Neutrophil (primary cell): ENCODE measurements around the genes MAGEA2B, MAGEA12, PNMA5, PNMA3 and CCNQ.

- PRO-cap = no peak
Observed at GRCh38 chrX:150507186-150508072, 61.0 kb upstream of the MTM1 start.

DNA sequence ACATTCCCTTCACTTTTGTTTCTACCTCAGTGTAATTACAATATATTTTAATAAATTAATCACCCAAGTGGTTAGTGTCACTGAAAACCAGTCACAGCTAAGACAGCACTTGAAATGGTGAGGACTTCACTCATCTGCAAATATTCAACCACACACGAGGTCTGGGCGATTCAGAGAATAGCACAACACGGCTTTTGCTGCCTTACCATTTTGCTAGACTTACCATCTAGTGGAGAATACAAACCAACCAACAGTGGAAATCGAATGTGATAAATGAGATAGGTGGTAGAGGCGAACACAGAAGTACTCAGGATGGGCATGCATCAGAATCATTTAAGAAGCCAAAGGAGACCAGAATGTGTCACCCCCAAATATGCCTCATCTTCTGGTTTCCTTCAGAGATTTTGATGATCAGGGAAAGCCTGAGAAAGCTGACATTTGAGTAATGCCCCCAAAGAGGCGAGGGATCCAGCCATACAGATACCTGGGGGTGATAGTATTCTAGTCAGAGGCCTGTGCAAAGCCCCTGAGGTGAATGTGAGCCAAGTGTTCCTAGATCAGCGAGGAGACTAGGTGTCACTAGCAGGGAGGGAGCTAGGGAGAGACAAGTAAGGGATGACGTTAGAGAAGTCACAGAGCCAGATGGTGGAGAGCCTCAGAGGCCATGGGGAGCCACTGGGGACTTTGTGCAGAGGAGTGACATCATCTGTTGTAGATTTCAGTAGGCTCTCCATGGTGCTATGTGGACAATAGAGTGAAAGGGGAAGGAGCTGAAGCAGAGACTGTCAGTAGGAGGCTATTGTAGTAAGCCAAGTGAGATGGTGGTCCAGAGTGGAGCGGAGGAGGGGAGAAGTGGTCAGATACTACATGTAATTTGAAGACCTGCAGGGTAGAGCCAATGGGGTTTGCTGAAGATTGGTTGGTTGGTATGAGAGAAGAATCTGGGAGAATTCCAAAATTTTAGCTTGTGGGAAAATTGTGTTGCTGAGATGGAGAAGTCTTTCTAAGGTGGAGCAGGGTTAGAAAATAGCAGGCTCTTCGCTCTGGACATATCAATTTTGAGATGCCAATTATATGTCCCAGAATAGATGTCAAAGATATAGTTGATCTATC is 1.8 kb downstream of the MTMR1 start:
- PRO-cap = no peak

DNA sequence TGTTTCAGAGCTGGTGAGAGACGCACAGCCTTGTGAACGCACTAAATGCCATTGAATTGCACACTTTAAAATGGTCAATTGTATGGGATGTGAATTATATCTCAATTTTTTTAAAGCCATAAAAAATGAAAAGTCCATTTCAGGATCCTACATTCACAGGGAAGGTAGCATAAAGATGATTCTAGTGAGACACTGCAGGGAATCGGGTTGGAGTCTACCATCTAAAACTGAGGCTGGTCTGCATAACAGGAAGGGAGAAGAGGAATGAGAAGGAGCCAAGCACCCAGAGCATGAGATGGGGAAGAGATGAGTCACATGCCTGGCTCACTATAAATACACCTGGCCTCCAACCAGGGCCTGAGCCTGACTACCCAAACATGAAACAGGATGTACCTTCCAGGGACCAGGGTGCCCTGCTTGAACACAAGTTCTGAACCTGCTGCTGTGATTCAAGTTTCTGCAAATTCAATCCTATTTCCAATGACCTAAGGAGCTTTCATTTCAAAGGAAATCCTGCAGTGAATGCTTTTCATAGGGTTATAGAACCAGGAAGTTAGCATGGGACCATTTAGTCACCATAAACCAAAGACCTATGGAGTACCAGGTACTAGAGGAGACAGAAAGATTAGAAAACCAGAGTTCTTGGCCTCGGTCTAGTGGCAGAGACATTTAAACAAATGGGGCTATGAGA is 24.9 kb downstream of the CD99L2 start:
- PRO-cap = no peak

DNA sequence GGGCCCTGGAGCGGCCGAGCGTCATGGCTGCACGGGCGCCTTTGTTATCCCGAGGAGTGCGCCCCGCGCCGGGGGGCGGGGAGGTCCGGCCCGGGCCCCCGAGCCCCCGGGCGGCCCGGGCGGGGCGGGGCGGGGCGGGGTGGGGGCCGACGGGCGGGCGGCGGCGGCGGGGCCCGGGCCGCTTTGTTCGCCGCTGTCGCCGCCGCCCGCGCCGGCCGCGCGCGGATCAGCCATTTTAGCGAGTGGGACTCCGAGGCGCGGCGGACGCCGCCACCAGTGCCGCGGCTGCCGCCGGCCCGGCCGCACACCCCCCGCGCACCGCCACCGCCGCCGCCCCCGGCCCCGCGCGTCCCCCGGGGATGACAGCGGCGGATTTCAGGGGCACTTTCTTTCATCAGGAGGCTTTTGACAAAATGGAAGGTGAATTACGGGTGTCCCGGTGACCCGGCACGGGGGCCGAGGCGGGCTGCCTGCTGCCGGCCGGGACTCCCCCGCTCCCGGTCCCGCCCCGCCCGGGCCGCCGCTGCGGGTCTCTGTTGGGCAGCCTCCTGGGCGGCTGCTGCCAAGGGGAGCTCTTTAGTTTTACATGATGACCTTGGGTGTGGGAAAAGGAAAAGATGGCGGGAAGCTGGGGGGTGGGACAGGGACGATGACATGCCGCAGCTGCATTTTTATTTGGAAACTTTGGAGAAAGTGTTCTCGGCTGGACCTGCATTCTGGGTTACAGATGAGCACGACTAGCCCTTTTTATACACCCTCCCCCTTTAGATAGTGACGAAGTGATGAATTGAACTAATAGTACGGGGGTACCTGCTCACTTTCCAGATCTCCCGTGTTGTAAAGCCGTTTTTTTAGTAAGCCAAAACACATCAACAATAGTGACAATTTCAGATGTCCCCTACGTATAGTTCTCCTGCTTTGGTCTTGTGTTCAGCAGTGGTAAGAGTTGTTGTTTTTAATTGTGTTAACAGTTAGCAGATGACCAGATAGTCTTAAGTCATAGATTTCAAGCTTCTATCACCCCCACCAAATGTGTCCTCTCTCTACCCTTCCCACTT is 1.4 kb downstream of the HMGB3 start:
- PRO-cap = no peak

DNA sequence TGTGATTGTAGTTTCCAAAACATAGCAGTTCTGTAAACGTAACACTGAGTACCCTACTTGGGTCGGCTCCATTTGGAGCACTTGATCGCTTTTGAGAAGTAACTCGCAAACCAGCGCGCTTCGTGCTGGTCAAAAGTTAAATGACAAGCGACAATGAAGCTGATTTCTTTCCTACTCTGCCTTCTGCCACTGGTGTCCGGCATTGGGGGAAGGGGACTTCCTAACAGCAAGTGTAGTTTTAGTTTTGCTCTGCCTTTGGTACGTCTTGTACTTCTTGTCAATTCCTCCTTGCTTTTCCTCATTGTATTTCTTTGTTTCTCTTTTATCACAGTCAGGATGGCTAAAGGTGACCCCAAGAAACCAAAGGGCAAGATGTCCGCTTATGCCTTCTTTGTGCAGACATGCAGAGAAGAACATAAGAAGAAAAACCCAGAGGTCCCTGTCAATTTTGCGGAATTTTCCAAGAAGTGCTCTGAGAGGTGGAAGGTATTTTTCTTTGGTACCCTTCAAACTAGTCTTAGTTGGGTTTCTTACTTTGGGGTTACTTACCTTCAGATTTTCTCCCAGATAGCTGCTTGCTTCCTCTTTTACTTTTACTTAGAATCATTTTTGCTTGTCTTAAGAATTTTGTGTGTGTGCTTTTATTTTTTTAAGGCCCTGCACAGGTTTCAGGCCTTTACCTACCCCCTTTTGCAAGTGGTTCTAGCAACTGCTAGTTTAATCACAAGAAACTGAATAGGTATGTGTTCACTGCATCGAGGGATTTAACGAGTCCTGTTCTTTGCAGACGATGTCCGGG is 2.3 kb downstream of the HMGB3 start:
- PRO-cap = no peak

- PRO-cap = no peak
Observed at GRCh38 chrX:151405036-151405764, 8.2 kb downstream of the VMA21 start.

DNA sequence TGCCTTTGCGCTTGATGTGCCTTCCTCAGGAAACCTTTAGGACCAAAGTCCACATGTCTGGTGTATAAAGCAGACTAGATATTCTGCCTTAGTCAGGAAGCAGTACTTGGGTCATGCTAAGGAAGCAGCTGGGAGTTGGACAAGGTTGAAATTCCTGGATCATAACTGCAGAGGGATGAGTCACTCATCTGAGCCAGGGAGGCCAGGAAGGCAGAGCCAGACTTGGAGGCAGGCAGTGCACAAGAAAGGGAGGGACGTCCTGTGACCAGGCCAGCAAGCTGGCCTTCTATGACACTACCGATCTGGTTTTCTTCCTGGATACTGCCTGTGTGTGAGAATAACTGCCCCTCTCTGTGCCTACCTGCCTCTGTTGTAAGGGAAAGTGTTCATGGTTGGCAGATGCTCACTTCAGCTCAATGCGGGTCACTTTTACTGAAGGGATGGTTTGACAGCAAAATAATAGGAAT is 9.4 kb upstream of the MAGEA4 start:
- PRO-cap = no peak

- PRO-cap = no peak
Observed at GRCh38 chrX:151985859-151986063, 11.3 kb upstream of the GABRE start.

GRCh38 chrX:152714390-152714873 is at the start of gene MAGEA2B:
Gene MAGEA2B (plus strand): TSS chrX:152714628.
- PRO-cap = no peak

- PRO-cap = no peak
Observed at GRCh38 chrX:152733591-152734075, at the start of gene MAGEA12. Gene MAGEA12 (plus strand): TSS chrX:152733757.

DNA sequence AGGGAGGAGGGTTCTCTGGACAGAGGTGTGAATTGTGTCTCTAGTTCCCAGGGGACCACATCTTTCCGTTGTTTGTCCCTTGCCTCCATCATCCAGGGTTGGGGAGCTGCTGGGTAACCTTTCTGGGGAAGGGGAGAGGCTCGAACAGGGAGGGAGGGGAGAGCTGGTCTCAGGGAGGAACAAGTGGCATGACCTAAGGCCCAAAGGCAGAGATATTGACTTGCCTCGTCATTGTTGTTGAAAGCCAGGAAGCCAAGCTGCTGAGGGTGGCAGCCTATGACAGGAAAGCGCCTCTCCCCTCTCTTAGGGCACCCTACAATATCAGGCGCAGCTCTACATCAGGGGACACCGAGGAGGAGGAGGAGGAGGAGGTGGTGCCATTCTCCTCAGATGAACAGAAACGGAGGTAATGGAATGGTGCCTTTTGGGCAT is 20.8 kb downstream of the ZNF185 start:
- PRO-cap = unidirectional peak, plus-strand start at position 341 of the sequence

DNA sequence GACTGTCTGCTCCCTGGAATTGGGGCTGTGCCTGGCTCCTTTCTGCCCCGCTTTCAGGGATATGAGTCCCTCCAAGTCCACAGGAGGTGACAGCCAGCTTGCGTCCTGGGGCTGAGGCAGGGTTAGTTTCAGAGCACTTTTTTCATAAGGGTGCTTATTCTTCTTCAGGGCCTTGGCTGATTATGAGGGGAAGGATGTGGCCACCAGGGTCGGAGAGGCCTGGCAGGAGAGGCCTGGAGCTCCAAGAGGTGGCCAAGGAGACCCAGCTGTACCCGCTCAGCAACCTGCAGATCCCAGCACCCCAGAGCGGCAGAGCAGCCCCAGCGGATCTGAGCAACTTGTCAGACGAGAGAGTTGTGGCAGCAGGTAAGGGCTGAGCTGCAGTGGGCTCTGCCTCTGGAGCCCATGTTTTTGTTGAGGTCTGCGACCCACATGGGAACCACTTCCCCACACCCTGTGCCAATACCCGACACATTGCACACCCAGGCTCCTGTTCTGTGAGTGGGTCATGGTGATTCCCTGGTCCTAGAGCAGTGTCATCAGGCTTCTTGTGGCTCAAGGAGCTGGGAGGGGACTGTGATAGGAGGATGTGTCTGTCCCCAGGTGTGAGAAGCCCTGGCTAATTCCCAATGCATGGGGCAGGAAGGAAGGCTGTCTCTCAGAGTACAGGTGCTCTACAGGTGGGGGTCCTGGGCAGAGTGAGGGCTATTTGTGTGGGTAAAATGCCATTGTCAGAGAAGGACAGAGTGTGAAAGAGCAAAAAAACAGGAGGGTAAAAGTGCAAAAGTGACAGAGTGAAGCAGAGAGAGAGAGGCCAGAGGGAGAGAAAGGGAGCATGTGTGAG is 47.5 kb downstream of the ZNF185 start:
- PRO-cap = no peak

- PRO-cap = no peak
Observed at GRCh38 chrX:152989090-152989718, 4.7 kb downstream of the PNMA5 start.

DNA sequence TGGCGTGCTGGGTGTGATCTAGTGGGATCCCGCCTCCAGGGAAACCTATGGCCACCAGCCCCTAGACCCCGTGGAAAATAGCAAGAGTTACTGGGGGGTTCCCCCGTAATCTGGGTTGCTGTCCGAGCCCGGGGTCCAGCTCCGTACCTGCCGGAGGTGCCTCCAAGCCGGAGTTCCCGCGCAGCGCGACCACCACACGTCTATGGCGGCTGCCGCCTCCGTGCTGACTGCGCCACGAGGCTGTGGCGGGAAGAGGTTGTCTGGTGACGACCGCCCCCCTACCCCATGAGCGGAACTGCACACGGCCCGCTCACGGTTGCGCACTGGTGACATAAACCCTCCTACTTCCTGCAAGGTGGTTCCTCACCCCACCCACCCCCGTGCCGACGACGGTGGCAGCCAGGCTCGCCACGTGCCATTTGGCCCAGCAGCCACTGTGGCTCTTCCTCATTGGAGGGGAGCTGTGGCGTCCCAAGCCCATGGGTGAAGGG is at the start of gene PNMA5:
Gene PNMA5, minus strand, starts transcription at position 231 of the 491 bp plus-strand sequence.
- PRO-cap = no peak

DNA sequence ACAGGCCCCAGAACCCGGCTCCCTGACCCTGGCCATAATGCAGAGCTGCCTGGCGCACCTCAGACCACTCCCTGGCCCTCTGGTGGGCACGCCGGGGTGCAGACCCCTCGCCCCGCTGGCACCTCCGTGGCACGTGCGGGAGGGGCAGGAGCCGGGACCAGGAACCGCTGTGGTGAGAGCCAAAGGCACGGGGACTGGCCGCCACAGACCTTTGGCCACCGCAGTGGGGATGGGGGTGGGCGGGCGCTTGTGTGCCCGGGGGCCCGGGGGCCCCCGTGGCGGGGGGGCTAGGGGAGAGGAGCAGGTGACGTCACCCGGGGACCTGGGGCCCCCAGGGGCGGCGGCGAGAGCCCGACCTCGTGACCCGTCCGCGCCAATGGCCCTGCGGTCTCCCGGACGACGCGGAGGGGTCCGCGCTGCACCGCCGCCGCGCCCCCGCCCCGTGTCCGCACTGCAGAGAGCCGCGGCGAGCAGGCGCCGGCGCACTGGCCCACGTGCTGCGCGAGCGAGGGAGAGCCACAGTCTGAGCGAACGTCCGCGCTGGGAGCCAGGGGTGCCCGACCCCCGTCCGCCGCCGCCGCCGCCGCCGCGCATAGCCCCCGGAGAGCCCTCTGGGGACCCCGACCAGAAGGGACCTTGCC is at the start of gene PNMA3:
Gene PNMA3, plus strand, starts transcription at position 483 of the 641 bp plus-strand sequence.
- PRO-cap = no peak

GRCh38 chrX:153226297-153226536 is 39.7 kb upstream of the PWWP4 start:
- PRO-cap = no peak

DNA sequence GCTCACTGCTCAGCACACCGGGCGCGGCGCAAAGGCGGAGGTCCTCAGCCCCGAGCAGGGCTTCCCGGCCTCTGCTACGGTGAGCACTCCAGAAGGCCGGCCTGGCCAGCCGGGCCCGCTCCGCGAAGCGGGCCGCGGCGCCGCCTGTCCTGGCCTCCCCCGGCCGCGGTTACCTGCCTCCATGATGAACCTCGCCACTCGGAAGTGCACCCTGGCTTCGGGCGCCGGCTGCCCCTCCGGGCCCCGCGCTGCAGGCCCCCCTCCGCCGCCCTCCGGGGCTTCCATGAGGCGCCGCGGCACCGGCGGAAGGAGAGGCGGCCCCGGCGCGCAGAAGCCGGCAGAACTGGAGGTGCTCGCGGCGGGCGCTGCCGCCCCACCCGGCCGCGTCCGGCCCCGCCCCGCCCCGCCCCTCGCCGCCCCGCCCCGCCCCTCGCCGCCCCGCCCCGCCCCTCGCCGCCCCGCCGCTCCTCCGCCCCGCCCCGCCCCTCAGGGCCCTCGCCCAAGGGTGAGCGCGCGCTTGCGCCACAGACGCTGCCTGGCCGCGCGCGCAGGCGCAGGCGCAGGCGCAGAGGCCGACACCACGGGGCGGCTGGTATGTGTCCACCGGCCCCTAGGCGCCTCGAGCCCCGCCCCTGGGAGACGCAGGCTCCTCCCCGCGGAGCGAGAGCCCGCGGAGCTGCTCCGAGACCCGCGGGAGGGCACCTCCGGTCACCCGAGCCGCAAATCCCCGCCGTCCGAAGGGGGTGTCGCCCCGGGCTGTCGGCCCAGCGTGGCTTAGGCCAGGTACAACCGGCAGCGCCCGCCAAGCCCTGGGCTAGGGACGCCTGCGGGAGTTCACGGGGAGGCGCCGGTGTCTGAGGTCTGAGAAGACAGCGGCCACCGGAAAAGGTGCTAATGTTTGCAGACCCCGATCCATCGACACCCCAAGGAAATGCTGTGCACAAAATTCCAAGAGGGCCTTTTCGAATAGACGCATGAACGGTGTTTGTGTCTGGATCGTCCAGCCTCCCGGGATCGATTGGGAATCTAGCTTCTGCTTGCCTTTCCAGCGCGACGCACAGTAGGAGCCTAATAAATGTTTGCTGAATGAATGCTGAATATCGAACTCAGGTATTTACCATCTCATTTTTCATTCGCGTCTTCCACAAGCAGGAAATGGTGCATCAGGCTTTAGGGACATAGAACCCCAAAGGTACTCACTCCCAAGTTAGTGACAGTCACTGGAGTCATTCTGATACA is at the start of gene CCNQ:
Gene CCNQ, minus strand, starts transcription at position 351 of the 1,239 bp plus-strand sequence.
- PRO-cap = unidirectional peak, minus-strand start at position 345 of the sequence

- PRO-cap = no peak
Observed at GRCh38 chrX:153622640-153623410, 23.9 kb upstream of the CCNQ start.

DNA sequence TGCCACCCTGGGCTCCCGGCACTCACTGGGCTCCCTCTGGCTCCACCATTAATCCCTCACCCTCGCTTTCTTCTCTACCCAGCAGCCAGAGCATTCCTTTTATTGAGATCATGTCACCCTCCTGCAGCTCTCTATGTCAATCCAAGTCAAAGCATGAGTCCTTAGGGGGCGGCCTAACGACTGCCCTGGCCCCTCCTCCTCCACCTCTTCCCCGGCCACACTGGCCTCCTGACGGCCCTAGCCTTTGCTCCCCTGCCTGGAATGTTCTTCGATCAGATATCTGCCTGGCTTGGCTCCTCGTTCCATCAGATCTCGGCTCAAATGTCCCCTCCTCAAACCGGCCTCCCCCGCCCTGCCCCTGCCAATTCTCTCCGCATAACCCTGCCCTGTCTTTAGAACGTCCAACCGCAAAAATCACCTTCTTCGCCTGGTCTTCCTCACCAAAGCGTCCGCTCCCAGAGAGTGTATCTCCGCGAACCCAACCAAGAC is 645 bp upstream of the PNCK start:
- PRO-cap = no peak

DNA sequence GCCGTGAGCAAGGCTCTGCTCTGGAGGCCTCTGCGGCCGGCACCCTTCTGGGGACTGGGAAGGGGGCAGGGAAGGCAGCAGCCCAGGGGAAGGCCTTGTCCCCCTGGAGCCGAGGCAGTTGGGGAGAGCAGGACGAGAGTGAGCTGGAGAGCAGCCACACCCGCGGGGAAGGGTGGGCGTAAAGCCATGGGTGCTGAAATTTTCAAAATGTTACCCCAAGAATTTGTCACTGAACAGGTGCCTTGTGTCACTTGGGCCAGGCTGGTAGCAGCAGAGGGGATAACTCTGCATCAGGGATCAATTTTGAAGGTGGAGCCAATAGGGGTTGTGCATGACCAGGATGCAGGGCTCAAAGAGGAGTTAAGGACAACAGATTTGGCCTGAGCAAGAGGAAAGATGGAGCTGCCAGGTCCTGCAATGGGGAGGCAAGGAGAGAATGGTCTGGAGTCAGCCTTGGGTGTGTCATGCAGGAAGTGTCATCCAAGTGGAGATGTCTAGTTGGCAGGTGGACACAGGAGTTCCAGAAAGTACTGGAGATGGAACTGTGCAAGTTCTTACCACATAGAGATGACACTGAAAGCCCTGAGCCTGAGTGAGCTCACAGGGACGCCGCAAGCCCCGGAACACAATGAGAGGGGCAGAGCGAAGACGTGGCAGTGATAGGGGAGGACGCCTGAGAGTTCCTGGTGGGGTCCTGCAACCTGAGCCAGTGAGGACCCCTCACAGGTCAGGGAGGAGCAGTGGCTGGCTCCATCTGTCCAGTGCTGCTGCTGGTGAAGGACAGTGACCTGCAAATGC is 9.1 kb downstream of the SLC6A8 start:
- PRO-cap = no peak